Tibial artery (tissue), 1 donor: ENCODE measurements around the gene EYA4.

GRCh38 chr6:129775083-129775482, 65.1 kb upstream of the ARHGAP18 start:
- PRO-cap: no peak

DNA sequence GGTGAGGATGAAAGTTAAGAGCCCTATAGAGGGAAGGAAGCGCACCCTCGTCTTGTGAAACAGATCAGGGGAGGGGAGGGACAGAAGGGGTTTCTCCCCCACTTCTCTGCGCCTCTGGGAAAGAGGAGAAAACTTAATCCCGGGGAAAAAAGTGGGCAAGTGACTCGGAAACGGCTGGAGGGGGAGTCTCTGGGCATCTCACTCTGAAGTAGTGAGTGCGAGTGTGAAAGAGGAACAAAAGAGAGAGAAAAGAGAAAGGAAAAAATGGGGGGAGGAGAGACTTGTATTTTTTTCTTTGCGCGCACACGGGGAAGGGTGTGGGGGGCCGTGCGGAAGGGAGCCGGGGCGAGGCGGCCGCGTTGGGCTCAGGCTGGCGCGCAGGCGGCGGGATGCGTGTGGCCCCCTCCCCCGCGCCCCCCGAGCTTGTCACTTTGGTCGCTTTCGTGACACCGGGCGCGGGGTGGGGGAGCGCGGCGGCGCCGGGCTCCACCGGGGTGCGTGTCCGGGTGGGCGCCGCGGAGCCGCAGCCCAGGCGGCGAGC, 433 bp downstream of the L3MBTL3 start:
- PRO-cap: unidirectional peak, plus-strand start at position 62 of the sequence

GRCh38 chr6:130132408-130132842, 90.3 kb downstream of the SAMD3 start:
- PRO-cap: no peak

DNA sequence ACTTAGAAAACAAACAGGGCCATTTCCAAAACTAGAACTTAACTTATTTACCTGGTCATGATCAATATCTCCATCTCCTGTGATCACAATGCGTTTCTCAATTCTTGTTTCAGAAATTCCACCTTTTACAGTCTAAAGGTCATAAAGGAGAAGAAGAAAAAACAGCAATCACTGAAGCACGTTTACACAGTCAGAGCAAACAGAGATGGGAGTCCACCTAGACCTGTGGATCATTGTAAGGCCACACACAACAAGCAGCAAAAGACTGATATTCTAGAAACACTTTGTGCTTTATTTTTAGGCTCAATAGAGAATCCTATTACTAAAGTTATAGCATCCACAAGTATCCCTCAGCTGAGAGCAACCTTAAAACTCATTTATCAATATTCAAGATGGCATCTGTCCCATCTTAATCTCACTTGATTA, 36.4 kb downstream of the SMLR1 start:
- PRO-cap: no peak

DNA sequence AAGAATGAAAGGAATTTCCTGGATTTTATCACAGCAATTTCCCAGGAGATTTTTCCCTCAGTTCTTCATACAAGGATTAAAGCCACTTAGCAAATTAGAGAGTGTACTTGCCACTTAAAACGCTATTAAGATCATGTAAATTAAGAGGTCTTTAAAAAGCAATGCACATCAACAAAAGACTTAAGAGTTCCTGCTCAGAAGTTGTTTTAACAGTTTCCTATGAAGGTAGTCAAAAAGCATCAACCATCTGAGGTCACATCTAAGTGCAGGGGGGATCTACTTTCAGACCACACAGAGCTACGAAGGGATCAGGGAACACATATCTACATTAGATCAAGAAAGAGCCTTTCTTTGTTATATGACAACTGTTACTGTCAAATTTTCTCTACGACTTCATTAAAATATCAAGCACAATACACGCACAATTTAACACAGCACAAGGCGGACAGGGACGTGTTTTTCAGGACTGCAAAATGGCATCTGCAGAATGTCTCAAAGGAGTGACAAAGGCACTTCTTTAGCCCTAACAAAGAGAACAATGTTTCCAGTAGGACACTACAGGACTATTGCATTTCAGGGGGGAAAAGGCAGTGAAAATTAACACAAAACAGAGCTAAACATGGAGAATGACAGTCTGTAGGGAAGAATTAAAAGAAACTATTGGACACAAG, 65.7 kb downstream of the EPB41L2 start:
- PRO-cap: no peak

GRCh38 chr6:131013323-131013841, 49.7 kb downstream of the EPB41L2 start:
- PRO-cap: no peak

DNA sequence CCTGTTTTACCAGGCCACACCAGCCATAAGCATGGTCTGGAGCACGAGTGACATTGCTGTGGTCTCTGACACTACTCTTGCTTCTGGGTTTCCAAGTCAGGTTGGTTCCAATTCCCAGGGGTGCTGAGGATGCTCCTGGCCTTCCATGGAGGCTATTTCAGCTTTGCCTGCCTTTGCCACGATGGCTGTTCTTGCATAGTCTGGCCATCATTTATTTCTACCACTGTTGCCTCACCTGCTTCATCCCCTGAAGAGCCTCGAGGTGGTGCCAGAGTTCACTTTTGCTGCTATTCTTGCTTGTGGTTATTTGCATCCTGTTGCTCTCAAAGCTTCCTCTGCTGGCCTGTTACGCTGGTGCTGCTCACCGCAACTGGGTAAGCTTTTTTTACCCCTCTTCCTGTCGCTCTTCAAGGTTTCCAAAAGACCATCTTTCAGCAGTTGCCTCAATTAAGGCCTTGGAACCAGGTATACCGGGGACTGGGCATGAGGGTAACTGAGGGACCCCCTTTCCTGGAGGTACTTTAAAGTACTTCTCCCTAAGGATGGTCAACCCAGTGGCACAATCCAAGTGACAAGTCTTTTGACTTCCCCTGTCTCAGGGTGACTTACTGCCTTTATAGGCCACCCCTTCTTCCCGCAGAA, 64.5 kb downstream of the AKAP7 start:
- PRO-cap: no peak

- PRO-cap: no peak
Observed at GRCh38 chr6:131383716-131384530, 189.1 kb upstream of the ARG1 start.

GRCh38 chr6:131524482-131525127, 48.4 kb upstream of the ARG1 start:
- PRO-cap: no peak

GRCh38 chr6:131551706-131552248, 21.2 kb upstream of the ARG1 start:
- PRO-cap: no peak

- PRO-cap: no peak
Observed at GRCh38 chr6:131576303-131576655, 3.3 kb downstream of the ARG1 start.

GRCh38 chr6:131580224-131580517, 7.1 kb downstream of the ARG1 start:
- PRO-cap: no peak

DNA sequence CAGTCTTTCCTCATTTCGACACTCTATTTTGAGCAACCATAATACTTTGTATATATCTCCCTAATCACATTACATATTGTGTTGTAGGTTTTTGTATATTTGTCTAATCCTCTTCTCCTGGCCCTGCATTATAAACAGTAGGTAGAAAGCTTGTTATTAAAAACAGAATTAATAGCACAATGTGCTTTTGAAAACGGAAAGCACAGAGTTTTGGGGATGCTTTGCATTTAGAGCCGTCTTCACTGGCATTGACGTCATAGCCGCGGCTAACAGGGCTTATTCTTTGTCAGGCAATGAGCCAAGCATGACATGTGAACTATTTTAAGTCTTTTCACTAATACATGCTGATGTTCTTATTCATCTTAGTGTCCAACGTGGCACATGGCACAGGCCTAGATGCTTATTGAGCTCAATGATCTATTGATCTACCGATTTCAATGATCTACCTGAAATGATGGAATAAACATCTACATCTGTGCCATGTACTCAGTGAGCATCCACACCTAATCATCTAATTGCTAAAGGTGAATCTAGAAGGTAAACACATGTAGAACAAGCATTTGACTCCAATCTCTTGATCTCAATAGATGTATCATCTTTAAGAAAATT, 47.4 kb upstream of the CCN2 start:
- PRO-cap: no peak

DNA sequence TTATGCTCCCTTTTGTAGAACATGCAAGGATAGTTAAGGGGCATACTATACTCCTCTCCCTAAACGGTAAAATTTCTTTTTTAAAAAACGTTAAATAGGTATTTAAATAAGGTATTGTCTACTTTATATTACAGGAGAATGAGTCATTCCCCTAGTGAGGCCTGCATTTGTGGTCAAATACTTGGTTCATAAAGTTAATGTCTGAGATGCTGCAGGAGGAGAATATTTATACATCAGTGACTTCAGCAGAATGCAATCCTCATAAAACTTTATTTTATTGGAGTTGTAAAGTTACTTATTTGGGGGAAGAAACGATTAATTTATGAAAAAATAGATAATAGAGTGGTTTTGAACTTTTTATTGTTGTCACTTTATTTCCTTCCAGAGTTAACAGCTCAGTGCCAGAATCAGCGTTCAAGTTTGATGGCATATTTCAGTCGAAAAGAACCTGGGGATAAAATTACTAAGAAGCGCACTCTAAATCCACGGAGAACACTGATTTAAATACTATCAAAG, 1.5 kb downstream of the MOXD1 start:
- PRO-cap: no peak

DNA sequence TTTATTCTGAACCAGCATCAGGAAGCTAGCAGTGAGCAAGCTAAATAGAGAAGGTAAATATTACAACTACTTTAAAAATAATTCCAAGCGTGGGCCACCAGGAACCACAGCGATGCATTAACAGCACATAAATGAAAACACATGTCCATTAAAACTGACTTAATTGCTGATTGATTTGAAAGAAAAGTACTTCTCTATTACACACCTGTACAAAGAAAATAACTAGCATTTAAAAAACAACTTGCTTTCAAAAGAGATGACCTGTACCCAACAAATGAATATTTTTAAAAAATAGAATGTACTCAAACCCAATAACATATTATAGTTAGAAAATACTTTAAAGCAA, 364 bp upstream of the TAAR1 start:
- PRO-cap: no peak

DNA sequence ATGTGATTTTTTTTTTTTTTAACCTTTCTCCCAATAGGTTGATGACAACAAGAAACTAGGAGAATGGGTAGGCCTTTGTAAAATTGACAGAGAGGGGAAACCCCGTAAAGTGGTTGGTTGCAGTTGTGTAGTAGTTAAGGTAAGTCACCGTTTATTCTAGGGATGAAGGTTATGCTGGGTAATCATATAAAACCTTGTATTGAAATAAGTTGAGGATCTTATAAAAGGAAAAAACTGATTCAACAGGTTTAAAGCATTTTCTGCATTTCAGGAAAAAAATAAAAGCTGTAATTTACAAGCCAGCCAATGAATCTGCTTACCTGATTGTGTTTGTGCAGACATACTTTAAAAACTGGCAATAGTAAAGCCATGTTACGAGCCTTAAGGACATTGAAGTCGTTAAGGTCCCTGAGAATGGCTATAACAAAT, 2.6 kb downstream of the RPS12 start:
- PRO-cap: no peak

DNA sequence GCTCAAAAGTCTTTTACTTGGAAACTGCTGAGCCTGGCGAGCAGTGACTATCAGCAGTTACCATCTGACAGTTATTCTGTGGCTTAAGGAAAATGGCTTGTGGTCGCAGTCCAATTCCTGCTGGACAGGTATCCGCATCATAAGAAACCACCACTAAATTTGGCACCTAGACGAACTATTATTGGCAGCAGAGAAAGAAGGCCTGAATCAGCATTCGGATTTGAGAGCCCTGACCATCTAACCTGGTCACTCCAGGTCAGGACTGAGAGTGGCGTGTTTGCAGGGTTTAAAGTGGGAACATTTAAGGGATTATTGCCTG, 146.3 kb downstream of the RPS12 start:
- PRO-cap: no peak

DNA sequence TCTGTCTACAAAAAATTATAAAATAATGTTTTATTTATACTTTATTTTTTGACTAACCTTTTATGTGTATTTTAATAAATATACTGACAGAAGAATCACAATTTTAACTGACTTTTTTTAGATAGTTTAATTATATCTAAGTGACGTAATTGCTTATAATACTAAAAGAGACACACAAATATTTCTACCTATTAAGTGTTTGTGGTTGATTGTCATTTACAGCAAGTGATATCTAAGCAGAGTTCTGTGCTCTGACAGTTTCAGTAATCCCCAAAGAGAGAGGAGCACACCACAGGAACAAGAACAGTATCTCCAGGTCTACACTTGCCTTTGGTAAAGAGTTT, 183.1 kb upstream of the EYA4 start:
- PRO-cap: no peak

- PRO-cap: bidirectional peak, plus-strand start at chr6:133241408, minus-strand start at chr6:133241306
Observed at GRCh38 chr6:133240444-133241533, at the start of gene EYA4. TSS of gene EYA4 (plus strand) at chr6:133241357.

- PRO-cap: no peak
Observed at GRCh38 chr6:133681935-133682452, 206.9 kb upstream of the TCF21 start.